Esophagus muscularis mucosa (tissue), 4 donors: ENCODE data around the genes RING1, RGL2 and KIFC1.

- PRO-cap, result no peak
- RAMPAGE, long total RNA, 4 experiments, result no peak in any of the 4 experiments
Observed at GRCh38 chr6:33085594-33086222, 9.9 kb downstream of the HLA-DPB1 start.

- PRO-cap, result no peak
- RAMPAGE, long total RNA, 4 experiments, result no peak in any of the 4 experiments
Observed at GRCh38 chr6:33112231-33112656, 36.5 kb downstream of the HLA-DPB1 start.

GRCh38 chr6:33208312-33209066 is at the start of gene RING1:
RING1 (plus strand) TSS chr6:33208500.
- PRO-cap, result bidirectional peak, plus-strand start at chr6:33208500, minus-strand start at chr6:33208438
- RAMPAGE, long total RNA, 4 experiments, result start-site peak on the plus strand in 4 of 4 experiments, at chr6:33208500-33208517 at its widest, 44 to 56 reads per replicate

DNA sequence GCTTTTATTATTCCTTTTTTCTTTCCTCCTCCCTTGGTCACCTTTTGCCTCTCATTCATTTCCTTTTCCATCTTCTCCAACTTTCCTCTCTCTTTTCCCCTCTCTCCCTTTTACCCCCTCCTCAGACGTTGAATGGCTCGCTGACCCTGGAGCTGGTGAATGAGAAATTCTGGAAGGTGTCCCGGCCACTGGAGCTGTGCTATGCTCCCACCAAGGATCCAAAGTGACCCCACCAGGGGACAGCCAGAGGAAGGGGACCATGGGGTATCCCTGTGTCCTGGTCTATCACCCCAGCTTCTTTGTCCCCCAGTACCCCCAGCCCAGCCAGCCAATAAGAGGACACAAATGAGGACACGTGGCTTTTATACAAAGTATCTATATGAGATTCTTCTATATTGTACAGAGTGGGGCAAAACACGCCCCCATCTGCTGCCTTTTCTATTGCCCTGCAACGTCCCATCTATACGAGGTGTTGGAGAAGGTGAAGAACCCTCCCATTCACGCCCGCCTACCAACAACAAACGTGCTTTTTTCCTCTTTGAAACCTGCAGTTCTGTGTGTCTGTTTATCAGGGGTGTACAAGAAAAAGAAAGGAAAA is 4.0 kb downstream of the RING1 start:
- PRO-cap, result no peak
- RAMPAGE, long total RNA, 4 experiments, result no peak in any of the 4 experiments

GRCh38 chr6:33288603-33288801 is 537 bp downstream of the WDR46 start:
- PRO-cap, result no peak
- RAMPAGE, long total RNA, 4 experiments, result no peak in any of the 4 experiments

DNA sequence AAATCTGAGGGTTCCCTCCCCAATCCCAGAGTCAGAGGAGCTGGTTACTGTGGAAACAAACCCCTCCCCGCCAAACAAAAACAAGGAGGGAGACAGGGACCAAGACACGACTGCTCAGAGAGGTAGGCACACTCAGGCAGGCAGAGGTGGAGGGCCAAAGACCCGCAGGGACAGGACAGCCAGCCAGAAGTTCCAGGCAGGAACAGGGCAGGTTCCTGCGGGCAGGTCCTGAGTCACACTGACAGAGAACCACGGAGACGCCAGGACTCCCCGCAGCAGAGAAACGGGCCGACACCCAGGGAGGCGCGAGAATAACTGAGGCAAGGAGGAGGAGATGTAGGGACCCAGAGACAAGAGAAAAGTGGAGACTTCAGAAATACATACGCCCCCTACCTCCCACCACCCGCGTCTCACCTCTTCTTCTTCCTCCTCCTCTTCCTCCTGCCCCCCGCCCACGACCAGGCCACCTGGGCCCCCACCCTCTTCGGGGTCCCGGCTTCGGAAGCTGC is 647 bp downstream of the RGL2 start:
- PRO-cap, result bidirectional peak, plus-strand start at position 129 of the sequence, minus-strand start outside the sequence; bidirectional peak, plus-strand start at position 236 of the sequence, minus-strand start at position 240 of the sequence
- RAMPAGE, long total RNA, 4 experiments, result no peak in any of the 4 experiments

DNA sequence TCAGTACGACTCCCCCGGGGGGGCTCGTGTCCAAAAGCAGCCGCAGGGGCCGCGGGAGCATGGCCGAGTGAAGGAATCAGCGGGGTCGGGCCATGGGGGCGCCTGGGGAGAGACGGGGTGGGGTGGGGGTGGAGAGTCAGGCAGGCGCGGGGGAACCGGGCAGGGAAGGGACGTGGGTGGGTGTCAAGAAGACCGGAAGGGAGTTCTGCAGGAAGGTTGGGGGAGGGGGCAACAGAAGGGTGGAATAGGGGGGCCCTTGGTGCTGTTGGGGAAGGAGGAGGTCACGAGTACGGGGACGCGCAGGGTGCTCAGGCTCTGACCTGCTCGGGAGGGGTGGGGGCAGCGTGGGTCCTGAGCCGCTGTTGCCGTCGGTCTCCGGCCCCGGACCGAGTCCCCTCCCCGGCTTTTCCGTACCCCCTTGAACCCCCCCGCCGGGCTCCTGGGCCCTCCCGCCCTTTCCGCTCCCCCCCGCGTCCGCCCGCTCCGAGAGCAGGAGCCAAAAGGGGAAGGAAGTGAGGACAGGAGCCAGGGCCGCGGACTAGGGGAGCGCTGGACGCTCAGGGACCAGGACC is at the start of gene RGL2:
TSS of gene RGL2 (minus strand) at position 393 of the 572 bp plus-strand sequence.
- PRO-cap, result bidirectional peak, plus-strand start at position 528 of the sequence, minus-strand start at position 408 of the sequence
- RAMPAGE, long total RNA, 4 experiments, result start-site peak on the minus strand in 4 of 4 experiments, centred at positions 103 to 396 of the sequence, 18 to 409 reads per replicate

- PRO-cap, result no peak
- RAMPAGE, long total RNA, 4 experiments, result no peak in any of the 4 experiments
Observed at GRCh38 chr6:33304901-33305988, 6.5 kb upstream of the RGL2 start.

DNA sequence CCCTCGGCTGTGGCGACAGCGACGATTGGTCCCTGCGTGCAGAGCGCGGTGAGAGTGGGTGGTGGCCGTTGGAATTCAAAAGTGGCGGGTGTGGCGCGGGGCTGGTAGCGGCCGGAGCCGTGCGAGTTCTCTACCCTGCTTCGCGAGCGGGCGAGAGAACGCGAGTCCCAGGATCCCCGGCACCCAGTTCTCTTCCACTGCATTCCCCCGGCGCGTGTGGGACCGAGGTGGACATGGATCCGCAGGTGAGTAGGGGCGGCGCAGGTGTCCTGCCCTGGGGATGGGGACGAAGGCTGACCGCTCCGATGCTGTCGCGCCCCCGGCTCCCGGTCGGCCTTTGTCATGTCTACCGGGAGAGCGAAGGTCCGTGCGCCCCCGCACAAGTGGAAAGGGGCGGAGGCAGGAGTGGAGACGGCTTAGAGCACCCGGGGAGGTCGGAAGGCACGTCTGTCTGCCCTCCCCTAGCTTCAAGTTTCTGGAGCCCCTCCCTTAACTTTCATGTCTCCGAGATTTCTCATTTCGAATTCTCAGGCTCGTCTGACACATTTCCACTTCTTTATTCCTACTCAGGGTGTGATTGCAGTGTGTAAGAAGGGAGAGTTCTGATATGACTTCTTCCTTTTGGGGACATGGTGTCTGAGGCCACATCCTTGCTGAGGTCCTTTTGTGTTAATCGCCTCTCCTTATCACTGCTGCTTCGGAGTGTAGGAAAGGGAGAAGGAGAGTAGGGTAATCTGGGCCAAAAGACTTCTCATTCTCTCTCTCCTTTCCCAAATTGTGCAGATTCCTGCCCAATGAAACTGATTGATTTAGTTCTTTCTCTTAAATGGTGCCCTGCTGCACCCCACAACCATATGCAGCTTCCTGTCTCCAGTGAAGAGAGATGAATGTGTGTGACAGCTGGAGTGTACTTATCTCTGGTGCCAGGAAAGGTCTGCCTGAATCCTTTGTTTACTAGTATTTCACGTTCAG is at the start of gene KIFC1:
TSS of gene KIFC1 (plus strand) at position 71 of the 972 bp plus-strand sequence.
- PRO-cap, result bidirectional peak, plus-strand start at position 78 of the sequence, minus-strand start outside the sequence
- RAMPAGE, long total RNA, 4 experiments, result no peak in any of the 4 experiments

GRCh38 chr6:33417022-33417787 is 702 bp downstream of the CUTA start:
- PRO-cap, result bidirectional peak, plus-strand start at chr6:33417251, minus-strand start at chr6:33417241
- RAMPAGE, long total RNA, 4 experiments, result no peak in any of the 4 experiments

DNA sequence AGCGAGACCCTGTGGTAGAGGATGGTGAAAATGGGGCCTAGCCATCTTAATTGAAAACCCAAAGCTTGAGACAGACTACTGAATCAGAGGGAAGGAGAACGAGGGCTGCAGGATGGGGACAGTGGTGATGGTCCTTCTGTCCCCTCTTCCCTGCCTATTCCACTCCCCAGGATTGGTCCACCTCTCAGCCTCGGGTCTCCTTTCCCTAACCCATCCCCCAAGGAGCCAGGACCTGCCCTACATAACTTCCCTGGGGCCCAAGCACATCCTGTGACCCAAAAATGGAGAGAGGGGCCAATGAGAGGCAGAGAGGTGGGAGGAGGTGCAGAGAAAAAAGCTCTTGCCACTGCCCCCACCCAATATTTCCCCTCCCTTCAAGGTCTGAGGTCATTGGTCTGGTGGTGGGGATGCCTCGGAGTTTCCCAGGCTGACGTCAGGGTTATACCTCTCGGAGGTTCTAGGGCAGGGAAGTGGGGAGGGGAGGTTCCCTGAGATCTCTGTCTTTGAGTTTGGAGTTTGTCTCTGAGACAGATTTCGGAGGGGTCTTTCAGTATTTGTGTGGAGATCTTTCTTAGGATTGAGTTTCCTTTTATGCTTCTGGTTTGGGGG is 974 bp upstream of the CUTA start:
- PRO-cap, result no peak
- RAMPAGE, long total RNA, 4 experiments, result no peak in any of the 4 experiments

GRCh38 chr6:33425594-33426436 is 6.0 kb downstream of the SYNGAP1 start:
- PRO-cap, result bidirectional peak, plus-strand start at chr6:33425740, minus-strand start at chr6:33425658; bidirectional peak, plus-strand start at chr6:33425809, minus-strand start at chr6:33425866; bidirectional peak, plus-strand start at chr6:33426323, minus-strand start at chr6:33426254
- RAMPAGE, long total RNA, 4 experiments, result start-site peak on the plus strand in 3 of 4 experiments, at chr6:33425795-33425843 at its widest, 29 to 60 reads per replicate

DNA sequence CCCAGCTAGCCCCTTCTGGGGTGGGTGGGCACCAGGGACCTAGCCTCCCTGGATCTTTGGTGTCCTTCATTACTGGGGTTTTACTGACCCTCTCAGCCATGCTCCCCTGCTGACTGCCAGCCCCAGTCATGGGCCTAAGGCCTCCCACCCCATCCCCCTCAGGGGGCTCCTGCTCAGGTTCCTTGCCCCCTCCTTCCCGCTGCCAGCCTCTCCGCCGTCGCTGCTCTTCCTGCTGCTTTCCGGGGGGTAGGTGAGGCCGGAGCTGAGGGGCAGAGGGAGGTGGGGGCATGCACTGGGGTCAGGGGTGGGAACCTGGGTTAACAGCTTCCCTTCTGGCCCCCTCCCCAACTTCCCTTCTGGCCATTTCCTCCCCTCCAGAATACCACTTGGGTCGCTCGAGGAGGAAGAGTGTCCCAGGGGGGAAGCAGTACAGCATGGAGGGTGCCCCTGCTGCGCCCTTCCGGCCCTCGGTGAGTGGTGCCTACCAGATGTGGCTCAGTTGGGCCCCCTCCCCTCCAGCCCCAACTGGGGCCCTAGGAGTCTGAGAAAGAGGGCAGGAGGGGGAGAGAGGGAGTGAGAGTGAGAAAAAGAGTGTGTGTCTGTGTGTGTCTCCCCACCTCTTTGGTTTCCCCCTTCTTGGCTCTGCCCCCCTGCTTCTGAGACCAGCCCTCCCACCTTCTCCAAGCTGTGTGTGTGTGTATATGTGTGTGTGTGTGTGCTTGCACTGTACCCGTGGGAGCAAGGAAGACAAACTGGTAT is 12.1 kb downstream of the SYNGAP1 start:
- PRO-cap, result no peak
- RAMPAGE, long total RNA, 4 experiments, result no peak in any of the 4 experiments

DNA sequence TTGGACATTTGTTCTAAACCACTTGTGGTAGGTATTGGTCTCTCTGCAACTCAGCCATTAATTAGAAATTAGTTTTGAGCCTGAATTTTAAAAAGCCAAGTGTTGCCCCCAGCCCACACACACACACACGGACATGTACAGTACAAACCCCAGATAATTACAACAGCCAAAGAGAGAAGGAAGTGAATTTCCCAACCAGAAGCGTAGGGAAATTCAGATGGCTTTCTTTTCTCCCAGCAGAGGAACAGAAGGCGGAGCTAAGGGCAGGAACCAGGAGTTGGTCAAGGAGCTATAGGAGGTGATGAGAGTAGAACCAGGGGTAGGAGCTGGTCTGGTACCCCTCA is 4.0 kb upstream of the ZBTB9 start:
- PRO-cap, result no peak
- RAMPAGE, long total RNA, 4 experiments, result no peak in any of the 4 experiments

DNA sequence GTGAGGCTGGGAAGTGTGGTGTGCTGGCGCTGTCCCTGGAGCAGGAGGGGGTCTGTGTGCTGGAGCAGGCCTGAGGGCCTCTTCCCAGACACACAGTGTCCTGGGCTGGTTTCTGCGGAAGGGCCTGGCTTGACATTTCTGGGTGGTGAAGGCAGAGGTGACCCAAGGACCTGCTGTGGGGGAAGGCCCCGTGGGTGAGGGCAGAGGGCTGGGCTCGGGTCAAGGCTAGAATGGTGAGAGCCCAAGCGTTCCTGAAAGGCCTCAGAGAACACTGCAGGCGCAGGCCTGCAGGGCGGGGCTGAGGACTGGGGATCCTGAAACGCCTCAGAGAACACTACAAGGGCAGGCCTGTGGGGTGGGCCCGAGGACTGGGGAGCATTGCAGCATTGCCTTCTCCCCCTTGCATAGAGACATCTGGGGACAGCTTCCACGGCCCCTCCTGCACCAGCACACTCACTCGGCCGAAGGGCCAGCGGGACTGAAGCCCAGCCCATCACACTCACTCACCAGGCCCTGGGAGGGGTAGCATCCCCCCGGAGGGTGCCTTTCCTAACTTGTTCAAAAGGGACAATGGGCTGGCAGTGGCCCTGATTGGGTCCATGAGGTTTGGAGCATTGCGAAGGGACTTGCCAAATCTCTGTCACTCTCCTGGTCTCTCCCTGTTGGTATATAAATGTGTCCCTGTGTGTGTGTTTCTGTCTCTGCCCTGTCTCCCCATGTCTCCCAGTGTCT is 10.8 kb upstream of the BAK1 start:
- PRO-cap, result unidirectional peak, minus-strand start at position 473 of the sequence
- RAMPAGE, long total RNA, 4 experiments, result no peak in any of the 4 experiments

DNA sequence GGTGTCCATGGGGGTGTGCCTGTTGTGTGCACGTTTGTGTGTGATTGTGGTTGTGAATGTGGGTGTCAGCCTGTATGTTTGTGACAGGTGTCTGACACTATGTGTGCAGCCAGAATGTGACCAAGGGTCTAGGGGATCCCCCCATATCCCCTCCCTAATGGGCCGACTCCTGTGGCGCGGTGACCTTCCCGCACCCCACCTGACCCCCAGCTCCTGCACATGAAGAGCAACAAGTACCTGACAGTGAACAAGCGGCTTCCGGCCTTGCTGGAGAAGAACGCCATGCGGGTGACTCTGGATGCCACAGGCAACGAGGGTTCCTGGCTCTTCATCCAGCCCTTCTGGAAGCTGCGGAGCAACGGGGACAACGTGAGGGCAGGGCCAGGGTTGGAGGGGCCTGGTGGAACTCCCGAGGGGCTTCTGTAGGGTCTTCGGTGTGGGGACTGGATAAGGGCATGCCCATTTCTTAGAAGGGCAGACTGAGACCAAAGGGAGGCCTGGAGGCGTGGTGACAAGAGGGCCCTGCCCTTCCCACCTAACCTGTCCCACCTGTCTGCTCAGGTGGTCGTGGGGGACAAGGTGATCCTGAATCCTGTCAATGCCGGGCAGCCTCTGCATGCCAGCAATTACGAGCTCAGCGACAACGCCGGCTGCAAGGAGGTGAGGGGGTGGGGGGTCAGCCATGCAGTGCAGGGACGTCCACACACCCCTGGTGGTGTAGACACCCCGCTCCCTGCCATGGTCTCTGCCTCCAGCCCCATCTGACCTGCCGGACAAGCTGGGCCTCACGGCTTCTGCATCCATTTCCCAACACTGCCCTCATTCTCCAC is 37.6 kb downstream of the ITPR3 start:
- PRO-cap, result no peak
- RAMPAGE, long total RNA, 4 experiments, result no peak in any of the 4 experiments

- PRO-cap, result no peak
- RAMPAGE, long total RNA, 4 experiments, result start-site peak on the plus strand in 1 of 4 experiments, at chr6:33684037-33684167 at its widest, 18 reads per replicate
Observed at GRCh38 chr6:33683722-33684560, 27.6 kb downstream of the UQCC2 start.

DNA sequence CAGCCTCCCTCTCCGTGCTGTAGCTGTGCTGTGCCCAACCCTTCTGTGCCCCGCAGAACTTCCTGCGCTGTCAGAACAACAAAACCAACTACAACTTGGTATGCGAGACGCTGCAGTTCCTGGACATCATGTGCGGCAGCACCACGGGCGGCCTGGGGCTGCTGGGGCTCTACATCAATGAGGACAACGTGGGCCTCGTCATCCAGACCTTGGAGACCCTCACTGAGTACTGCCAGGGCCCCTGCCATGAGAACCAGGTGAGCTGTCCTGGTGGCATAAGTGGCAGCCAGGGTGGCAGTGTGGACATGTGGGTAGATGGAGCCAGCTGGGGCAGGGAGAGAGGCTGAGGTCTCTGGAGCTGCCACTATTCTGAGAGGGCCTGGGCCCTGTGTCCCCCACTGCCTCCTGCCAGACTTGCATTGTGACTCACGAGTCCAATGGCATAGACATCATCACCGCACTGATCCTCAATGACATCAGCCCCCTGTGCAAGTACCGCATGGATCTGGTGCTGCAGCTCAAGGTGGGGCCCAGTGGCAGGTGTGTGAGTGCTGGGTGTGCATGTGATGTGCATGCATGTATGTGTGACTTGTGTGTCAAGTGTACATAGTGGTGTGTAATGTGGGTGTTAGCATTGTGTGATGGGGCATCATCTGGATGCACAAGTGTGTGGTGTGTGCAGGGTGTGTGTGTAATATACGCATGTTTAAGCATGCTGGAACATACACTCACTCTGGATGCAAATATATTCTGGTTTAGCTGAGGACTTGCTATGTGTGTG is 25.3 kb downstream of the UQCC2 start:
- PRO-cap, result no peak
- RAMPAGE, long total RNA, 4 experiments, result no peak in any of the 4 experiments

DNA sequence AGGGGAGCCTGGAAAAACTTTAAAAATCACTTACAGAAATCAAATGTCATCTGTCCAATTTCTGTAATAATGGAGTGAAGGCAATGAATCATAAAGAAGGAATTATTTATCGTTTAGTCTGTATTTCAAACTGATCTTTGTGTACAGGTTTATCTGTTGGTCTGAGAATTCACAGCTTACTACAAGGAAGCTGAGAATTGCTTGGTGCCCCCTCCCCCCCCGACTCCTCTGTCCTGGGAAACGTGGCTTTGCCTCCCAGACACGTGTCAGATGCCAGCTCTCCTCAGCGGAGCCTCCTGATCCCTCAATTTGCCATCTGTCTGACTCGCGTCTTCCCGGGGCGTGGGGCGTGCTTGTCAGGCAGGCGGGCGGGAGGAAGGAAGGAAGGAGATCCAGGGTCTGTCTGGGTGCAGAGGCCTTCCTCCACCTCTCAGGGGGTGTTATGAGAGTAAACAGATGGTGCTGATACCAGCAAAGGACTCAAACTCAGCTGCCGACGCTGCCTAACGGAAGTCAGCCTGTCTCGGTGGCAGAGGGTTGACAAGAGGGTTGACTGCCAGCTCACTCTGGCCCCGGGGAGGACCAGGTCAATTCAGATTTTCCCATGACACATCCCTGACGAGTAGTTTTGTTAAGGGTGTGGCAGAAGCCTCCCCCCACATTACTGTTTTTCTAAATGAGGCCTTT is 17.2 kb downstream of the UQCC2 start:
- PRO-cap, result no peak
- RAMPAGE, long total RNA, 4 experiments, result no peak in any of the 4 experiments

GRCh38 chr6:33695194-33696365 is 15.9 kb downstream of the UQCC2 start:
- PRO-cap, result no peak
- RAMPAGE, long total RNA, 4 experiments, result no peak in any of the 4 experiments